Hepatocyte (in vitro differentiated cells and primary cell): ENCODE data around the genes FSHR and C2orf73.

DNA sequence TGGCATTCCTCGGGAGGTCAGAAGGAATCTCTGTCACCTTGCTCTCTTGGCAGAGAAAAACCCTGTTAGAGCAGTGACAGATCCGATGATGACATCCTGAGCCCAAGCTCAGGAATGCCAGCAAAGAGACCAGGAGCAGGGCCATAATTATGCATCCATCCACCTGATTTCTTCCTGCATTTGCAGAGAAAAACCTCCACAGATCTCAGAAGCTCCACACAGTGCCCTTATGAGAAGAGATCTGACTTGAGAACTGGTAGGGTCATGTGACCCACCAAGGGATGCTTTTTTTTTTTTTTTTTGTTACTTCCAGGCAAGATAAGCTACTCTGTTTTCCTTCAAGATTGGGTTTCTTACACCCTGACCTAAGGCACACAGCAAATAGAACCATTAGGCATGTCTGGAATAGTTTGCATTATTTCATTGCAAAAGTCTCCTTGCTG lies at the start of gene FSHR:
Gene FSHR, minus strand, starts transcription at position 243 of the 443 bp plus-strand sequence.
- RAMPAGE, long total RNA, result no peak
- RRBS, result no CpG with 5 or more reads among the region's 2 CpGs

DNA sequence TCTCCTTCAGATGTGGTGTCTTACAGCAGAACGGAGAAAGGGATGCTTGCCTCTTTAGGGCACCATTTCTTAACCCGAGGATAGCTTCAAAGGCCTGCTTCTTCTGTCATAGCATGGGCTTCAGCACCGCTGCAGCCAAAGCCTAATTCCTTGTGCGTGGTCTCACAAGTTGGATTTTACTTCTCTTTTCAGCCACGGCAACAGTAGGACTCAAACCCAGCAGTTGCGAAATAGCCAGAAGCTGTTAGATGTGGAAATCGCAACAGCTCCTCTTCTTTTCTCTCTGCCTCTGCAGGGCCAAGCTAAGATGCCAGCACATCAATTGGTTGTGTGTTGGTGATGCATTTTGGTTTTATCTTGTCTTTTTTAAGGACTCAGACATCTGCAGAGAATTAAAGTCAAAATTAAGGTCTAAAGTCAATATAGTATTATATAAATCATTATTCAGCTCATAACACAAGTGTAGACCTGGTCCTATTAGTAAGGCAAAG lies 3.1 kb downstream of the NRXN1 start:
- RAMPAGE, long total RNA, result no peak
- RRBS, result no CpG with 5 or more reads among the region's 7 CpGs

- RAMPAGE, long total RNA, result no peak
- RRBS, result no CpG with 5 or more reads among the region's 1 CpG
Observed at GRCh38 chr2:51171671-51171870, 139.6 kb upstream of the NRXN1 start.

- RAMPAGE, long total RNA, result no peak
- RRBS, result no CpG with 5 or more reads among the region's 5 CpGs
Observed at GRCh38 chr2:53248372-53248932, 519.2 kb upstream of the CHAC2 start.

DNA sequence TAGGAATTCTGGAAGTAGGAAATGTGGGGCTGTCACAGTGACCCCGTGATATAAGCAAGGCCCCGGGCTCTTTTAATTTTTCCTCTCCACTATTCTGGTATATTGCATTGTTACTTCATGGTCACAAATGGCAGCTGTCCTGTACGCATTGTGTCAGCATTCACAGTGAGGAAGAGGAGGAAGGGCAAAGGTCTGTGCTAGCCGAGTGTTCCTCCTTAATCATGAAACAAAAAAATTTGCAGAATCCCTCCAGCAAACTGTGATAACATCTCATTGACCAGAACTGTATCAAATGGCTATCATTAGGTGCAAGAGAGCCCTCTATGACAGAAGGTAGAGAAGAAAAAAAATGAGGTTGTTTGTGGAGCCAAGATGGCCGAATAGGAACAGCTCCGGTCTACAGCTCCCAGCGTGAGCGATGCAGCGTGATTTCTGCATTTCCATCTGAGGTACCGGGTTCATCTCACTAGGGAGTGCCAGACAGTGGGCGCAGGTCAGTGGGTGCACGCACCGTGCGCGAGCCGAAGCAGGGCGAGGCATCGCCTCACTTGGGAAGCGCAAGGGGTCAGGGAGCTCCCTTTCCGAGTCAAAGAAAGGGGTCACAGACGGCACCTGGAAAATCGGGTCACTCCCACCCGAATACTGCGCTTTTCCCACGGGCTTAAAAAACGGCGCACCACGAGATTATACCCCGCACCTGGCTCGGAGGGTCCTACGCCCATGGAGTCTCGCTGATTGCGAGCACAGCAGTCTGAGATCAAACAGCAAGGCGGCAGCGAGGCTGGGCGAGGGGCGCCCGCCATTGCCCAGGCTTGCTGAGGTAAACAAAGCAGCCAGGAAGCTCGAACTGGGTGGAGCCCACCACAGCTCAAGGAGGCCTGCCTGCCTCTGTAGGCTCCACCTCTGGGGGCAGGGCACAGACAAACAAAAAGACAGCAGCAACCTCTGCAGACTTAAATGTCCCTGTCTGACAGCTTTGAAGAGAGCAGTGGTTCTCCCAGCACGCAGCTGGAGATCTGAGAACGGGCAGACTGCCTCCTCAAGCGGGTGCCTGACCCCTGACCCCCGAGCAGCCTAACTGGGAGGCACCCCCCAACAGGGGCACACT lies 180.6 kb upstream of the CHAC2 start:
- RAMPAGE, long total RNA, result no peak
- RRBS, result 92% methylated on average over 5 of the region's 43 CpGs

DNA sequence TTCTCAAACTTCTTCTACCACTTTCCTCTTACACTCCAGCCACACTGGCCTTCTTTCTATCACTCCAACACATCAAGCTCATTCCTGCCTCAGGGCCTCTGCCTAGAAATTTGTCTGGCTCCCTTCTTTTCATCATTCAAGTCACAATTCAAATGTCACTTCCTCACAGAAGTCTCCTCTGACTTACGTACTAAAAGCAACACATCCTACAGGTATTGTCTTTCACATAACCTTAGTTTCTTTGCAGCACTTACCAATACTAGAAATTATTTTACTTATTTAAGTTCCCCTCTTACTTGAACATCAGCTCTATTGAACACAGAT lies 1.8 kb downstream of the ASB3 start:
- RAMPAGE, long total RNA, result no peak
- RRBS, result no CpG with 5 or more reads among the region's 1 CpG

GRCh38 chr2:53864868-53865582 lies 5.3 kb upstream of the GPR75 start:
- RAMPAGE, long total RNA, result no peak
- RRBS, result no CpG with 5 or more reads among the region's 3 CpGs

GRCh38 chr2:53873975-53874594 lies 14.3 kb upstream of the GPR75 start:
- RAMPAGE, long total RNA, result no peak
- RRBS, result no CpG with 5 or more reads among the region's 10 CpGs

GRCh38 chr2:53982986-53983582 lies 12.2 kb downstream of the ACYP2 start:
- RAMPAGE, long total RNA, result no peak
- RRBS, result no CpG with 5 or more reads among the region's 5 CpGs

GRCh38 chr2:54122802-54123683 lies 133.0 kb downstream of the TSPYL6 start:
- RAMPAGE, long total RNA, result no peak
- RRBS, result no CpG with 5 or more reads among the region's 6 CpGs

GRCh38 chr2:54330701-54331330 lies at the start of gene C2orf73:
TSS of gene C2orf73 (plus strand) at chr2:54330884.
- RAMPAGE, long total RNA, result no peak
- RRBS, result no CpG with 5 or more reads among the region's 34 CpGs

DNA sequence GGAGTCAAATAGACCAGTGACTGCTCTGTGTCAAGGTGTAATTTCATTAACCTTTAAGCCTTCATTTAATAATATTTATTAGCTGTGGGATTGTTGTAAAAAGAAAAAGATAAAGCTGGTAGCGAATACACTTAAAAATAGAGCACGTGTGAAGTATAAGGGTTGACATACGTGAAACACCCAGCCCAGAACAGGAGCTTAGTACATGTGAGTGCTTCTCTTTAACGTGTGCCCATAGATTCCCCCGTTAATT lies 47.0 kb downstream of the C2orf73 start:
- RAMPAGE, long total RNA, result no peak
- RRBS, result no CpG with 5 or more reads among the region's 5 CpGs

DNA sequence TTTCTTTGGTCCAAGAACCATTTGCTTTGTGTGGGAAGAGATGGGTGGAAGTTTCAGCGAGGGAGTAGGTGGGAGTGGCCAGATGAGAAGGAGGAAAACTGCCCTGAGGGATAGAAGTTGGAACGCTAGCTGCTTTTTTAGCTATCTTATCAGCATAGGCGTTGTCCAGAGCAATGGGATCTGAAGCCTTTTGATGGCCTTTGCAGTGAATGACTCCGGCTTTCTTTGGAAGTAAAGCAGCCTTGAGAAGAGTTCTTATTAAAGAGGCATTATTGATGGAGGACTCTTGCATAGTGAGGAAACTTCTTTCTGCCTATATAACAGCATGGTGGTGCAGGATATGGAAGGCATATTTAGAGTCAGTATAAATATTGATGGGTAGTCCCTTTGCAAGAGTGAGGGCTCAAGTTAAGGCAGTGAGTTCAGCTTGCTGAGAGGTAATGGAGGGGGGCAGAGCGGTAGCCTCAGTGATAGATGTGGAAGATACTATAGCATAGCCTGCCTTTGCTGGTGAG lies 52.5 kb downstream of the SPTBN1 start:
- RAMPAGE, long total RNA, result no peak
- RRBS, result no CpG with 5 or more reads among the region's 5 CpGs

DNA sequence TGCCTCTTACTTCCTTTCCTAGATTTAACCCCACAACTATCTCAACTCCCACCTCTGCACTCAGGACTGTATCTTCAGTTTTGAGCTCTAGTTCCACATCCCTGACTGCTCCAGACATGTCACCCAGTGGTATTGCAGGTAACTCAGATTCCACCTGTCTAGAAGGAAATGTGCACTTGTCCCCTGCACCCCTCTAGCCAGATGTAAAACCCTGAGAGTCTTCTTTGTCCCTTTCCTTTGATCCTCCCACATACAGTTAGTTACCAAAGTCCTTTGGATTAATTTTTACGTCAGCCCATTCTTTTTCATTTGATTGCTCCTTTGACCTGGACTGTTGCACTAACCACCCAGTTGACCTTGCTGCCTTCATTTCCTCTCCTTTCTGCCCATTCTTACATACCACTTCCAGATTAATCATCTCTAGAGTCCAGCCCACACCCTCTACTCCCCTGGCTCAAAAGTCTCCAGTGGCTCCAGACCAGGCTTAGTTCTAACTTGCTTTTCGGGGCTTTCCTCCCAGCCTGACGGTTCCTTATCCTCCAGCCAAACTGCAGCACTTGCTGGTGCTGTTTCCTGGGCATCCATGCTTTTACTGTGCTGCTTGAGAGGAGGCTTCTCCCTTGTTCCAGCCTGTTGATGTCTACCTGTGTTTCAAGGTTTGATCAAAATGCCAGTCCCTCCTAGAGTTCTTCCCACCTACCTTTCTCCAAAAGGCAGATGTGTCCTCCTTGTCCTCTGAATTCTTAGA lies 99.2 kb downstream of the SPTBN1 start:
- RAMPAGE, long total RNA, result no peak
- RRBS, result no CpG with 5 or more reads among the region's 3 CpGs

- RAMPAGE, long total RNA, result no peak
- RRBS, result no CpG with 5 or more reads among the region's 8 CpGs
Observed at GRCh38 chr2:54558934-54559357, 102.8 kb downstream of the SPTBN1 start.

DNA sequence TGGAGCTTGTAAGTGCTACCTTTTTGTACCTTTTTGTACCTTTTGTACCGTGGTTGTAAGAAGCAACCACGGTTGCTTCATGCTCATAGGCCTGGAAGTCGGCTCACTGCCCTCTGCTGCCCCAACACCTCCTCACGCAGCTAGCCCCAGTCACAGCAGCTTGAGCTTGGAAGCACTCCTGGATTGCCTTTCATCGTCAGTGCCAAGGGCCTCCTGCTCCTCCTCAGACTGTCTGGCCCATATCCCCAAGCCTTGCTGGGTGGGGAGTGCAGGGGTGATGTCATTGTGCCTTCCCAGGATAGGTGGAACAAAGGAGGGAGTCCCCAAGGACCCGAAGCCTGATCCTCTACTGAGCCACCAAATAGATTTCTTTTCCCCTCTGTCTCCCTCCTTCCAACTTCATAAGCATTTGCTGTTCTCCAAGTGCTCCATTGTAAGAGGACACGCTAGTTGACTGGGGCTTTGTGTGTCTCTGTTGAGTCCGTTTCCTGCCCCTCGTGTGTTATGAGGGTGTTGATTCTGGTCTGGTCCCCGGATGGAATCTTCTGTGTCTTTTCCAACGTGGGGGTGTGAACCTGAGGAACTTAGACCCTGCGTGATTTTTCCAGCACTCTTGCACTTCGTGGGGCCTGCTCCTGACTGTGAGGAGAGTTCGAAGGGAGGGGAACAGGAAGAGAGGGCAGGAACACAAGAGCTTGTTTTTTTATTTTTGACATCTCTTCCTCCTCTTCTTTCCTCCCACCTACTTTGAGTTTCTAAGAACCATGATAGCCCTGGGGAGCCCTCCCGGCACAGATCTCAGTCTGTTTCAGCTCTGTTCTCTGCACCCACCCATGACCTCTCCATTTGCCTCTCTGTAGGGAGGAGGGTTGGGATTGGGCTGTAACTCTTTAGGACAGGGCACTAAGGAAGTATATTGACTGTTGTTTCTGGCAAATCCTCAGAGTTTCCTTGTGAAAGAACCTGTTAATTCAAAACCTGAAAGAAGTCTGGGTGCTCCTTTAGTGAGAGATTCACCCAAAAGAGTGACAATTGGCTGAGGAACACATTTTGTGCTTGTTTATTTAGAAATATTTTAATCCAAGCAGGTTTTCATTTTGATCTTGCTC lies 127.1 kb upstream of the EML6 start:
- RAMPAGE, long total RNA, result no peak
- RRBS, result no CpG with 5 or more reads among the region's 15 CpGs

GRCh38 chr2:54620607-54621233 lies 102.7 kb upstream of the EML6 start:
- RAMPAGE, long total RNA, result no peak
- RRBS, result no CpG with 5 or more reads among the region's 5 CpGs

DNA sequence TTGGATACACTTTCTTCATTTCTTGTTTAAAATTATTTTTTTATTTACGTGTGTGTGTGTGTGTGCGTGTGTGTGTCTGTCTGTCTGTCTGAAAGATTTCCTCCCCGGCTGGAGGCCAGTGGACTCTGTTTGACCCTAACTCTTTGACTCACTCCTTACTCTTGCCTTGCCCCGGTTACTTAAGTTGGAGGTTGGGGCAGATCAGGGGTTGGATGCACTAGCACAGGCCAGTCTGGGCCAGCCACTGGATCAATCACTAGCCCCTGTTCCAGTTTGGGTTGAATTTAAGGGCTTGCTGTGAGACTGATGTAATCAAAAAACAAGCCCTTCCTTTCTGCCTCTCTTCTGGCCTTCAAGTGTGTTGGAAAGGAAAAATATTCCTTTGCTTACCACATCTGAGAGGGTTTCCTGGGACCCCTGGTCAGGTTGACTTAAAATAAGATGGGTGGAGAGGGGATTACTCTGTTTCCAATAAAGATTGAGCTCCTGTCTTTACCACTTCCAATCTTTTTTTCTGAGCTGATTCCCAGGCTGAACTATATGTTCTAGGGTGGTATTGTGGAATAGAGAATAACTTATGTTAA lies 90.0 kb upstream of the EML6 start:
- RAMPAGE, long total RNA, result no peak
- RRBS, result 14% methylated on average over 2 of the region's 4 CpGs

GRCh38 chr2:54708351-54709031 lies 15.0 kb upstream of the EML6 start:
- RAMPAGE, long total RNA, result no peak
- RRBS, result no CpG with 5 or more reads among the region's 24 CpGs

- RAMPAGE, long total RNA, result no peak
- RRBS, result no CpG with 5 or more reads among the region's 16 CpGs
Observed at GRCh38 chr2:54952870-54953716, 97.2 kb downstream of the RTN4 start.